SUDHL5 (cell line): ENCODE measurements around a stretch of chr7.

DNA sequence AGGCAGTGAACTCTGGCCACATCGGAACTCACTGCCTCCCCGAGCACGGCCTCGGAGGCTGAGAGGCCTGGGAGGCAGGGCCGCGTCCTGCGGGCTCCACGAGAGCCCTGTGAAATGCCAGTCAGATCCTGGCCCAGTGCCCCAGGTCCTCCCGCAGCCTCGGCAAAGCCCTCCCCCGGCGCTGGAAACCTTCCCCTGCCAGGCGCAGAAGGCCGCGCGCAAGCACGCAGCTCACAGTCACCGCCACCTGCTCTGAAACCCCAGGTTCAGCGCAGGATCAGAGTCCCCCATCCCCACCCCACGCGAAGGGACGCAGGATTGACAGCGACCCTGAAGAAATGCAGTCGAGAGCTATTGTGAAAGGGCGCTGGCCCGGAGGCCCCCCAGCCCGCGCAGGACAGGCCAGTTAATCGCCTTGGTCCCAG, 13.6 kb upstream of the EGFR start:
- PRO-cap, result no peak

- PRO-cap, result no peak
Observed at GRCh38 chr7:55030782-55031697, 12.2 kb downstream of the EGFR start.

- PRO-cap, result no peak
Observed at GRCh38 chr7:55056070-55057498, 37.8 kb downstream of the EGFR start.

DNA sequence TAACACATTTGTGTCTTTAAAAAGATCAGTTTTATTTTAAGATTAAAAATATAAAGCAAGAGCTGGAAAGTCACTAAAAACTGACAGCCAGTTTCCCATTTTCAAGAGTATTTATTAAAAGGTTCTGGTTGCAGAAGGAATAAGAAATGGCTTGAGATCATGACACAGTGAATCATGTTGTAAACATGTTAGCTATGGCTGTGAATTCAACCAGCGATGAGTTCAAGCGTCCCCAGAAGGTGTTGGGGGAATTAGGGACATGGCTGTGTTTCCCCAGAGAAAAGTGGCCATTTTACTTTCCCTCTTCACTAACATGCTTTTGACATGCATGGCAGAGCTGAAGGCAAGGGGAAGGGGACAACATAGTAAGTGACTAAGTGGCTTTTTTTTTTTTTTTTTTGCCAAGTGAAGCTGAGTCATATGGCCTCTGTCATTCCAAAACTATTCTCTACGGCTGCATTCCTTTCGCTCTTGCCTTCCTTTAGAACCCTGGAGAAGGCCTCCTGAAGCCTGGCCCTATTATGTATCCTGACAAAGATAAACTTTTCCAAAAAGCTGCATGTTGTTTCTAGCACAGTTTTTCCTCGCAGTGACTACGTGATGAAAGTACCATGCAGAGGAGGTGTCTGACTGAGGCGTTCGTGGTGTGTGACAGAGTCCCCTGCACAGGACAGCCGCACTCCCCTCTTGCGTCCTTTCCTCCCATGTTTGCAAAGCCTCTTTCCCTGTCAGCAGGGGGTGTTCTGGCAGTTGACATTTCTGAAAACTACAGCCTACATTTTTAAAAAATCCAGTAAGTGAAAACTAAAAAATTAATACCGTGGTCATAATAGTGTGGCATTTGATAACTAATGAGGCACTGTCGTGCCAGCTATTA, 46.9 kb downstream of the EGFR start:
- PRO-cap, result no peak

- PRO-cap, result no peak
Observed at GRCh38 chr7:55073796-55074578, 55.2 kb downstream of the EGFR start.

DNA sequence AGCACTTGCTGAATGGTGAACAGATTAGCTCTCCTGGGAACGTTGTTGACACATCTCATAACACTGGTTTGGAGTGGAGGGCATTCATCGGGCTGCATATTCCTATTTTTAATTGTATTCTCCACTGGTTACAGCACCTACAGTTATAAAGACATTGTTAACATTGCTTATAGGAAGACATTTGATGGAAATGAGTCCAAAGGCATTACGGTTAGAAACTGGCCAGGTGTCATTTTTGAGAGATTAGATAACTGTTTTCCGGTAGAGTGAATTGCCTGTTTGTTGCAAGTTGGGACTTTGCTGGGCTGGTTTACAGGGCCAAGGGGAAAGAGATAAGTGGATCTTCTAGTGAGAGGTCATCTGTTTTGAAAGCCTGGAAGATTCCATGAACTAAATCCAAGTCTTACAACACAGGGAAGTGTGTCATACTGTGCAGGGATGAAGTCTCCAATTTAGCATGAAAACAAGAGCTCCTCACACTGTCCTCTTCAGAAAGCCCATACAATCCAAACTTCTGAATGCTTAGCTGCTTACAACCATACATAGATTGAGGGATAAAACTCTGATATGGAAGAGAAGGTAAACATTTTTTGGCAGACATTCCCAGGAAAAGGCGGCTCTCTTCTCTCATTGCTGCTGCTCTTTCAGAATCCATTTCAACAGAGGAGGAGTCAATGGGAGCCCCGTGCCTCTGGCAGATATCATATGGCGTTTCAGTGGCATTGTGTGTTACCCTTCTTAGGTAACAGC, 102.0 kb downstream of the EGFR start:
- PRO-cap, result no peak

GRCh38 chr7:55146773-55147250, 128.0 kb downstream of the EGFR start:
- PRO-cap, result no peak

- PRO-cap, result no peak
Observed at GRCh38 chr7:55405927-55406335, 40.8 kb downstream of the LANCL2 start.

GRCh38 chr7:55546735-55547300, 25.5 kb downstream of the VOPP1 start:
- PRO-cap, result no peak

- PRO-cap, result bidirectional peak, plus-strand start at chr7:55557798, minus-strand start at chr7:55557794
Observed at GRCh38 chr7:55557588-55558093, 14.7 kb downstream of the VOPP1 start.

DNA sequence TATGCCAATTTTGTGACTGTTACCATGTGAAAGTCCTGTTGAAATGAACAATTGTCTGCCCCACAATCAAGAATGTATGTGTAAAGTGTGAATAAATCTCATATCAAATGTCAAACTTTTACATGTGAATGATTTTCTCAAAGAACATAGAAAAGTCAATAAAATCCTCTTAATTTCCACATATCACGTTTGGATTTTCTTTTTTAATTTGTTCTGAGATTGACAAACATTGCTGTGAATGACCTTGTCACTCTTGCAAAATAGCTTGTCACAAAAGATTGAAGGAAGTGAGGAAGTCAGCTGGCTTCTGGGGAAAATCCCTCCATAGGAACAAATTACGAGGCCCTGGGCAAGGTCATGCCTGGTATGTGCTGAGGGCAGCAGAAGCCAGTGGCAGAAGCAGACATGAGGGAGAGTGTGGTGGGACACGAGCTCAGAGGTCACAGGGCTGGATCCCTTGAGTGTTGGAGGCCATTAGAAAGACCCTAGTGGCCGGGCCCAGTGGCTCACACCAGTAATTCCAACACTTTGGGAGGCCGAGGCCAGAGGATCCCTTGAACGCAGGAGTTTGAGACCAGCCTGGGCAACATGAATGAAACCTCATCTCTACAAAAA, 35.7 kb downstream of the NIPSNAP2 start:
- PRO-cap, result no peak

GRCh38 chr7:56017075-56017539, 34.1 kb downstream of the PSPH start:
- PRO-cap, result no peak

- PRO-cap, result no peak
Observed at GRCh38 chr7:56079951-56080407, 12.8 kb downstream of the PHKG1 start.

DNA sequence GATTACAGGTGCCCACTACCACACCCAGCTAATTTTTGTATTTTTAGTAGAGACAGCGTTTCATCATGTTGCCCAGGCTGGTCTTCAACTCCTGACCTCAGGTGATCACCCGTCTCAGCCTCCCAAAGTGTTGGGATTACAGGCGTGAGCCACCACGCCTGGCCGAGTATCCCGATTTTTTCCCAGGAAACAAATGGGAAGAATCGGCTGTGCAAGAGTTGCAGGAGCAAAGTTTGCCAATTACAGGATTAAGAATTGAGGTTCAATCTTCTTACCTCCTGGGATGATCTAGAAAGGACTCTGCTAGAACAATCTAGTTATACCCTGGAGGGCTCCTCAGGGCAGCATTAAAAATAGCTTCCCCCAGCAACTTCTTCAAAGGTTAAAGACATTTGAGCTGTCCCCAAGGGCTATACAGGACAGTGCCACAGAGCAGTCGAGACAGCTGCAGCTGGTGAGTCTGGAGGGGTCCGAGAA, 8.2 kb downstream of the PHKG1 start:
- PRO-cap, result no peak

DNA sequence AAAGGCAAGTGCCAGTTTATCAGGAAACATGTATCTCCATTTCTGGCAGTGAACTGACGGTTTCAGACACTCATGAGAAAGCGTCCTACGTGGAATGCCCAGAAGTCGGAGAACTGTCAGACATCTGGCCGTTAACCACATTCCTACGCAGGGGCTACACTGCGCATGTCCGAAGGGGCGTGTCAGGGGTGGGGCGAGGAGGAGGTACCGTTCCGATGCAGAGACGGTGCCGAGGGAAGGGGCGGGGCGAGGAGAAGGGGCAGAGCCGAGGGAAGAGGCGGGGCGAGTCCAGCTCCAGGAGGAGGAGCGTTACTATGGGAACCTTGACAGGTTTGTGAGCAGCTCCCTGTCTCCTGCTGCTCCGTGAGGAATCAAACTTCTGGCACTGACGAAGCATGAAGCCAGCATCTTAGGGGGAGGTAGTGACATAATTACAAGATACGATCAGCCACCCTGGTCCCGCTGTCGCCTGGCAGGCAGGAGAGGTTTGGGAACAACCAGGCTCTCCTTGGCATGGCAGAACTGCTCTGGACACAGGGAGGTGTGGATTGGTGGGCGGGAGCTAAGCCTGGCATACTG, 367.0 kb upstream of the NUPR2 start:
- PRO-cap, result no peak

DNA sequence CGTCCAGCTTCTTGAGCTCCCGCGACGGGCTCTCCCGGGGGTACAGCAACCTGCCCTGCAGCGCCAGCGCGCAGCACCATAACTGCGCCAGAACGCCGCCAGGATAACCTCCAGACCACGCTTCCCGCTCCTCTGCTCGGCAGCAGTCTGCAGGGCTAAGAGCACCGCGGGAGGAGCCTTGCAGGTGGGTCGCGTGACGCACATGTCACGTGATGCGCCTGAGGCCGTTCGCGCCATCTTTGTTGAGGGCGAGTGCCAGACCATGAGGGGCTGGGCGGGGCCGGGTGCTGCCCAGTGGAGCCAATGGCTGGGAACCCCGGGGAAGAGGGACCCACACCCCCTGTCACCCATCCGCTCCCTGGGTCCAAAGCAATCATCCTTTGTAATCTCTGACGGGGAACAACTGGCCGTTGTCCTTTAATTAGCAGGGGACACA, 71.3 kb upstream of the ZNF479 start:
- PRO-cap, result no peak

DNA sequence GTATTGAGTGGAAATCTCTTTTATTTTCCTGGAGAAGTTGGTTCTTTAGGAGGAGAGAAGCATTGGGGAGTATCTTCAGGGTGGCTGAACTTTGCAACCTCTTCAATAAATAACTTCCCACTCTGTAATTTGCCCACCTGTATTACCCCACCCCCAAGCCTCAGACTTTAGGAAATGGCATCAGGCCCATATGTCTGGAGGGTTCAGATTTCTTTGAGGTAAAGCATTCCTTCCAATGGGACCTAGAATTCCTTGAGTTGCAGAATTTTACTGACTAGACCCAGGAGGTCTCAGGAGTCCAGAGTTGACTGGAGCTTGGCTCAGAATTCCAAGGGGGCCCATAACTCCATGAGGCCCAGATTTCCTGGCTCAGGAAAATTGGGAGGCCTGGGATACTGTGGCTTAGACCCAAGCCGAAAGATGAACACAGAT, 518.5 kb upstream of the ZNF722 start:
- PRO-cap, result no peak

DNA sequence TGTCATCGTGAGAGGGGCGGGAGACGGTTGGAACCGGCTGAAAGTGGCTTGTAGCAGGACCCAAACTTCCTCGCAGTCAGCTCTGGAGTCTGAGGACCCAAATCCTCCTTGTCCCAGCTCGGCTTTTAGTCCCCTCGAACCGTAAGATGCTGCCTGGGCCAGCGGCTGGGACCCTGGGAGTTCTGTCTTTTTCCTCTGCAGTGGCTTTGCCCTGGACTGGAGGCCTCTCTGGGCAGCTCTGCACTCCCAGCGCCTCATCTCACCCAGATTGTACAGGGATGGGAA, 308 bp downstream of the ZNF722 start:
- PRO-cap, result no peak

- PRO-cap, result no peak
Observed at GRCh38 chr7:64044465-64044680, 861 bp upstream of the ZNF727 start.

DNA sequence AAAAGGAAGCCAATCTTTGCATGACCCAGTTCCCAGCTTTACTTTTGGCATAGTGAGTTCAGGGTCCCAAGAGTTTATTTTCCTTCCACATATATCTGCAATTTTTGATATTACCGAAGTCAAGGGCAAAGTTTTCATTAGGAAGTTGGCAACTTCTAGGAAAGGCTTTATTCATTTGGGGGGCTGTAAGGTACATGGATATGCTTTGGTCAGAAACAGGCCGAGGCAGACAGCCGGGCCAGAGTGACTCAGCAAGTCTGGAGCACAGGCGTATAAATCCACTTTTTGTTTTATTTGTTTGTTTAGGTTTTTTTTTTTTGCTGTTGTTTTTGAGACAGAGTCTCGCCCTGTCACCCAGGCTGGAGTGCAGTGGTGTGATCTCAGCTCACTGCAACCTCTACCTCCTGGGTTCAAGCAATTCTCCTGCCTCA, 3.7 kb downstream of the ZNF680 start:
- PRO-cap, result no peak